Pericardium fibroblast (primary cell): ENCODE data around the gene TRAK2.

- RAMPAGE, long total RNA = no peak
Measured at GRCh38 chr2:199851431-199851844, 446 bp upstream of the FTCDNL1 start.

GRCh38 chr2:199971741-199972737 lies 16.7 kb downstream of the MAIP1 start:
- RAMPAGE, long total RNA = no peak

DNA sequence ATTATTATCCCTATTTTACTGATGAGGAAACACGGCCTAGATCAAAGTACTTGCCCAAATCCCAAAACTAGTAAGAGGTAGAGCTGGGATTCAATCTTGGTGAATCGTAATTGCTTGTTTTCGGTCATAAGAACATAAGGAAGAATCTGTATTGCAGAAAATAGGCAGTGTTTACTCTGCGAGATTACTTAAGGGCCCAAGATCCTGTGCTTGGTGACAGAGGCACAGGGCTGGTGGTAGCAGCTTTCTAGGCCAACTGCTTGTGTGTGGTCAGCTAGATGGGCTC lies 70.6 kb downstream of the SPATS2L start:
- RAMPAGE, long total RNA = no peak

DNA sequence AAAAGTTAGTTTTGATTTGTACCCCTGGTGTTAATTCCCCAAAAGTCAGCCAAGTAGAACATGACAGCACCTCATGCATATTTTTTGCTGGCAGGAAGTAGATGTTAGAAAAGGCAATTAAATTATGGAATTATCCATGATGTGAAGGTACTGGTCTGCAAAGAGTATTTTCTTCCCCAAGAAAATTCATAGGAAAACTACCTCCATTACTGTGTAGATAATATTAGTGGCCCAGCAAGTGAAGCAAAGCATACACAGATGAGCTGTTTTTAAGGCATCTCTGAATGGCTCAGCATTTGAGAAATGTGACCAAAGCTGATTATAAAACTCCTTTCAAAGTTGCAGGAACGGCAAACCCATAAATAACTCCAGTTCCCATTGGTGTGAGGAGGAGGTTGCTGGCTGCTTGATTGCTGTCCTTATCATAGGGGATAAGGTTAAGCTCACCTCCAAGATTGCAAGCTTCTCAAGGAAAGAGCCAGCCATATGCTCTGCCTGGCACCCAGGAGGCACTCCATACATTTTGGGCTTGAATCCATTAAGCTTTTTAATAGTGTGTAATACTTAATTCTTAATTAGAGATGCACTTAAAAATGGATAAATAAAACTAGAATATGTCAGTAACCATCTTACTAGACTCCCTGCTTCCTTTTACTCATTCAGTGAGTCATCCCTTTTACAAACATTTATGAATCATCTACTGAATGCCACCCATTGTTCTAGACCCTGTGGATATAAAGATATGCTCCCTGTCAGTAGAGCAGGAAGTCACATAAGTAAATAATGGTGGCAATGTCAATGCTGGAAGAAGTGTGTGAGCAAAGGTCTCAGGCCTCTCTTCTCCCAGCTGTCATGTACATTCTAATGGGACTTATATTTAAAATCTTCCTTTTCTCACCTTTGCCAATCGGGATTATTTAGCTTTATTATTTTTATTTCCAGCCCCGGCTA lies 99.2 kb downstream of the SPATS2L start:
- RAMPAGE, long total RNA = no peak

DNA sequence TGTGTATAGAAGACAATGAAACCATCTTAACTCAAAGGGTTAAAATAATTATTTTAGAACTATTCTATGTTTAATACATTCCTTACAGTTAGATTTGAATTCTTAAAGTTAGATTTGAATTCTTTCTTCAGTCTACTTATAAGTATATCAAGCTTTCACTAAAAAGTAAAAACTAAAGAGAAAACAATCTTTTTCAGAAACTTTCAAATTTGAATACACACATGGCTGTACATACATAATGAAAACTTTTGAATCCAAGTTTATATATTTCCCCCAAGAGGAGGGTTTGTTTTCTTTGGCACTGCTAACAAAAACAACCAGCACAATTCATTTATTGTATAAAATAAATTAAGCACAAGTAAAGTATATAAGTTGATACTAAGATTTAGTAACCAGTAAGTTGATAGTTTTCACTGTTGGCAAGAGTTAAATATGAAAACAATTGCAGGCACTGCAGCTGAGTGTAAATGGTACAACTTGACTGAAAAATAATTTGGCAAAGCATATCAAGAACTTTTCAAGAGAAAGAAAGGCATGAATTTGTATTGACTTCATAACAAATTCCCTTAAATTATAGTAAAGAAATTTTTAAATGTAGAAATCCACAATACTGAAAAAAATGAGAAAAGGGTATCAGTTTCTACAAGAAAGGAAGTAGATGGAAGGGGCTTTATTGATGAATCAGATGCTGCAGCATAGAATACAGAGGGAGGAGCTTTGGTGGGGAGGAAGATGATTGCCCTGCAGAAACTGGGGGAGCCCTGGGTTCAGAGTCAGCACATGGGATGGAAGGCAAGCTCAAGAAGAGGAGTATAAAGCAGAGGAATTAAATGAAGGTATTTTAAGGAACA lies 78.1 kb downstream of the KCTD18 start:
- RAMPAGE, long total RNA = no peak

- RAMPAGE, long total RNA = no peak
Measured at GRCh38 chr2:200587045-200587523, 1.3 kb downstream of the AOX1 start.

DNA sequence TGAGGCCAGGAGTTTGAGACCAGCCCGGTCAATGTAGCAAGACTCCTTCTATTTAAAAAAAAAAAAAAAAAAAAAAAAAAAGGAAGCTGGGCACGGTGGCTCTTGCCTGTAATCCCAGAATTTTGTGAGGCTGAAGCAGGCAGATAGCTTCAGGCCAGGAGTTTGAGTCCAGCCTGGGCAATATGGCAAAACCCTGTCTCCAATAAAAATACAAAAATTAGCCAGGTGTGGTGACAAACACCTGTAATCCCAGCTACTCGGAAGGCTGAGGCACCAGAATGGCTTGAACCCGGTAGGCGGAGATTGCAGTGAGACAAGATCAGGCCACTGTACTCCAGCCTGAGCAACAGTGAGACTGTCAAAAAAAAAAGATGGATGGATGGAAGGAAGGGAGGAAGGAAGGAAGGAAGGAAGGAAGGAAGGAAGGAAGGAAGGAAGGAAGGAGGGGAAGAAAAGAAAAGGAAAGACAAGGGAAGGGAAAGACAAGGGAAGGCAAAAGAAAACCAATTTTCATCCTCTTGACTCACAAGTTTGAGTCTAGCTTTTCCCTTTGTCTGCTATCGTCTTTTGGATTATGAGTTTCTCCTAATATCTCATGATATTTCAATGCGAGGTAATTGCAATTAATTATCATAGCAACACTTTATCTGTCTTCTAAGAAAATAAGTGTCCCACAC lies 44.5 kb downstream of the AOX1 start:
- RAMPAGE, long total RNA = no peak

GRCh38 chr2:200655669-200656053 lies 69.8 kb downstream of the AOX1 start:
- RAMPAGE, long total RNA = no peak

GRCh38 chr2:200712975-200713888 lies 98.5 kb upstream of the BZW1 start:
- RAMPAGE, long total RNA = no peak

DNA sequence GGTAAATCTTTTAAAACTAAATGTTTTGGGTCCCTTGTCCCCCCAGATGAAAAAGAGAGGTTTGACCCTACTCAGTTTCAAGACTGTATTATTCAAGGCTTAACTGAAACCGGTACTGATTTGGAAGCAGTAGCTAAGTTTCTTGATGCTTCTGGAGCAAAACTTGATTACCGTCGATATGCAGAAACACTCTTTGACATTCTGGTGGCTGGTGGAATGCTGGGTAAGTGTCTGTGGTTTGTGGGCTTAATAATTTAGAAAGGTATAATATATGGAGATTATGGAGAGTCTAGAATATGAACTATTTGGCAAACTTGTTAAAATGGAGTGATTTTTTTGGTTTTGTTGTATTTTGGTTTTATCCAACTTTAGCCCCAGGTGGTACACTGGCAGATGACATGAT lies 3.6 kb downstream of the BZW1 start:
- RAMPAGE, long total RNA = no peak

DNA sequence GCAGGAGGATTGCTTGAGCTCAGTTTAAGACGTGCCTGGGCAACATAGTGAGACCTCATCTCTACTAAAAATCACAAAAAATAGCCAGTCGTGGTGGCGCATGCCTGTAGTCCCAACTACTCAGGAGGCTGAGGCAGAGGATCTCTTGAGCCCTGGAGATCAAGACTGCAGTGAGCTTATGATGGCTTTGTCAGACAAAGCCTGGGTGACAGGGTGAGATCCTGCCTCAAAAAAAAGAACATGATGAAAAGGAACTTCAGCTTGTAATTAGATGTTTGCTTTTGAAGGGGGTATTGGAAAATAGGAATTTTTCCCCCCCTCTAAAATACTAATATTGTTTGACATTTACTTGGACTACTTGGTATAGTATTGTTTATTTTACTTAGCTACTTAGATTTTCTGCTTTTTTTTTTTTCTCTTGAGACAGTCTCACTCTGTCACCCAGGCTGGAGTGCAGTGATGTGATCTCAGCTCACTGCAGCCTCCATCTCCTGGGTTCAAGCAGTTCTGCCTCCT lies 7.5 kb downstream of the BZW1 start:
- RAMPAGE, long total RNA = no peak

DNA sequence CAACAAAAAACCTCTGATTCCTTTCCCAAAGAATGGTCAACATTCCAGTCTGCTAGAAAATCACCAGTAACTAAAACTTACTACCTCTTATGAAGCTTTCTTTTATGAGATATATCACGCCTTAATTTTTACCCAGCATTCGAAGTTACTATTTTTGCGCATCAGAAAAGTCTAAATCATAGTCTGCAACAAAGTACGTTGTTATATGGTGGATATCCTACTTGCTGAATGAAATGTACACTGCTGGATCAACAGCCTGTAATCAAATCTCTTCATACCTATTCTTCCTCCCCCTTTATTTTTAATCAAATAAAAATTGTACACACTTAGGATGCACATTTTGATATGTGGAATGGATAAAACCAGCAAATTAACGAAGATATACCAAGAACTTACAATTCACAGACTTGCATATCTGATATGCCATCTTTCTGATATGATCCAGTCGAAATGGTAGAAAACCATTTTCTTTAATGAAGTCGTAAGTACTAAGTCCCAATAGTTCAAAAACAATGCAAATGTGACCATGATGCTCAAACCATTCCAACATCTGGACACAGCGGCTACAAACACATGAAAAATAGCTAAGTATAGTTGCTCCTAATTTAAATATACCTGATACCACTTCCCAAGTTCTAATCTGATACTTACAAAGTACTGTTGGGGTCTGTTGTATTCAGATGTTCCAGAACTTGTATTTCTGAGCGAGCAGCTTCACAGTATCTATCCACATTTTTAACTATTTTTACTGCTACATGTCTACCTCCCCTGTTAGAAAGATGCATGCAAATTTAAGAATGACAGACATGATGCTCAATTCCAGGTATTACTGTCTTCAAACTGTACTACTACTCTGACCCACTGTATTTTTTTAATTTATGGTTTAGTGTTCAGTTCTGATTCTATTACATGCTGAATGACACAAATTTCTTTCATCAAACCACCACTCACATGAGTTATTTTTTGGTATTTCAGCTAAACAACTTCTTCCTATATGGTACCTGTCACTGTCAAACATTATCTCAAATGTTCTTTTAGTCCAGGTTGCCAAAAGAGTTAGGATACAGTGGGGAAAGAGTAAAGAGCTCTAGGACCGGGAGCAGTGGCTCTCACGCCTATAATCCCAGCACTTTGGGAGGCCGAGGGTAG lies 6.8 kb downstream of the CLK1 start:
- RAMPAGE, long total RNA = no peak

- RAMPAGE, long total RNA = no peak
Measured at GRCh38 chr2:201117973-201118145, 1.9 kb downstream of the CFLAR start.

GRCh38 chr2:201127487-201128056 lies 11.6 kb downstream of the CFLAR start:
- RAMPAGE, long total RNA = no peak

- RAMPAGE, long total RNA = no peak
Measured at GRCh38 chr2:201128934-201129976, 13.3 kb downstream of the CFLAR start.

- RAMPAGE, long total RNA = no peak
Measured at GRCh38 chr2:201183842-201184342, 951 bp downstream of the CASP10 start.

DNA sequence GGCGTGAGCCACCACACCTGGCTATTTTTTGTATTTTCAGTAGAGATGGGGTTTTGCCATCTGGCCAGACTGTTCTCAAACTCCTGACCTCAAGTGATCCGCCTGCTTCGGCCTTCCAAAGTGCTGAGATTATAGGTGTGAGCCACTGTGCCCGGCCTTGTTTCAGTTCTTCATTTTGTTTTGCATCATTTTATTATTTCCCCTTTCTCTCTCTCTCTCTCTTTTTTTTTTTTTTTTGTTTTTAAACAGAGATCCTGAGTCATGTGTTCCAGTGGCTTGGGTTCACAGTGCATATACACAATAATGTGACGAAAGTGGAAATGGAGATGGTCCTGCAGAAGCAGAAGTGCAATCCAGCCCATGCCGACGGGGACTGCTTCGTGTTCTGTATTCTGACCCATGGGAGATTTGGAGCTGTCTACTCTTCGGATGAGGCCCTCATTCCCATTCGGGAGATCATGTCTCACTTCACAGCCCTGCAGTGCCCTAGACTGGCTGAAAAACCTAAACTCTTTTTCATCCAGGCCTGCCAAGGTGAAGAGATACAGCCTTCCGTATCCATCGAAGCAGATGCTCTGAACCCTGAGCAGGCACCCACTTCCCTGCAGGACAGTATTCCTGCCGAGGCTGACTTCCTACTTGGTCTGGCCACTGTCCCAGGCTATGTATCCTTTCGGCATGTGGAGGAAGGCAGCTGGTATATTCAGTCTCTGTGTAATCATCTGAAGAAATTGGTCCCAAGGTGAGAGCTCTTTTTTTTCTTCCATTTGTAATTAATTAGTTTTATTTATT lies 26.1 kb downstream of the CASP10 start:
- RAMPAGE, long total RNA = no peak

DNA sequence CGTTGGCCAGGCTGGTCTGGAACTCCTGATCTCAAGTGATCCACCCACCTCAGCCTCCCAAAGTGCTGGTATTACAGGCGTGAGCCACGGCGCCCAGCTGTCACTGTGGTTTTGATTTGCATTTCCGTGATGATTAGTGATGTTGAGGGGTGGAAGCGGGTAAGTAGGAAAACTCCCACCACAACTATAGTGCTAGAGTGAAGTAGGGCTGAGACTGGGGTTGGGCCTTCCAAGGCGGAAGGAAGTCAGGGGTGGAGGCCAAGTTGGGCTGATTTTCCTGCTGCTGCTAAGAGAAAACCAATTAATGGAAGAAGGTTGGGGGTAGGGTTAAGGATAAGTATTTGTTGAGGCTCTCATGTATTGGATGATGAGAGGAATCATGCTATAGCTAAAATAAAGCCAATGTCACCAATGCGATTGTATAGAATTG lies 29.2 kb downstream of the CASP10 start:
- RAMPAGE, long total RNA = no peak

DNA sequence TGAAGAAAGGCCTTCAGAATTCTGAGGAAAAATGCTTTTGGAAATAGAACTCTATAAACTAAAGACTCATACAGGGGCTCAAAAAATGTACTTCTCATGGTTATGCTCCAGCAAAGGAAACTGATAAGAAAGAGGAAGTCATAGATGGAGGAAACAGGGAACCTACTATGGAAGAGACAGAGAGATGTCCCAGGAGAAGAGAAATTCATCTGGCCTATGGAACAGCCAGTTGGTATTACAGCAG lies 20.1 kb downstream of the CASP8 start:
- RAMPAGE, long total RNA = no peak

DNA sequence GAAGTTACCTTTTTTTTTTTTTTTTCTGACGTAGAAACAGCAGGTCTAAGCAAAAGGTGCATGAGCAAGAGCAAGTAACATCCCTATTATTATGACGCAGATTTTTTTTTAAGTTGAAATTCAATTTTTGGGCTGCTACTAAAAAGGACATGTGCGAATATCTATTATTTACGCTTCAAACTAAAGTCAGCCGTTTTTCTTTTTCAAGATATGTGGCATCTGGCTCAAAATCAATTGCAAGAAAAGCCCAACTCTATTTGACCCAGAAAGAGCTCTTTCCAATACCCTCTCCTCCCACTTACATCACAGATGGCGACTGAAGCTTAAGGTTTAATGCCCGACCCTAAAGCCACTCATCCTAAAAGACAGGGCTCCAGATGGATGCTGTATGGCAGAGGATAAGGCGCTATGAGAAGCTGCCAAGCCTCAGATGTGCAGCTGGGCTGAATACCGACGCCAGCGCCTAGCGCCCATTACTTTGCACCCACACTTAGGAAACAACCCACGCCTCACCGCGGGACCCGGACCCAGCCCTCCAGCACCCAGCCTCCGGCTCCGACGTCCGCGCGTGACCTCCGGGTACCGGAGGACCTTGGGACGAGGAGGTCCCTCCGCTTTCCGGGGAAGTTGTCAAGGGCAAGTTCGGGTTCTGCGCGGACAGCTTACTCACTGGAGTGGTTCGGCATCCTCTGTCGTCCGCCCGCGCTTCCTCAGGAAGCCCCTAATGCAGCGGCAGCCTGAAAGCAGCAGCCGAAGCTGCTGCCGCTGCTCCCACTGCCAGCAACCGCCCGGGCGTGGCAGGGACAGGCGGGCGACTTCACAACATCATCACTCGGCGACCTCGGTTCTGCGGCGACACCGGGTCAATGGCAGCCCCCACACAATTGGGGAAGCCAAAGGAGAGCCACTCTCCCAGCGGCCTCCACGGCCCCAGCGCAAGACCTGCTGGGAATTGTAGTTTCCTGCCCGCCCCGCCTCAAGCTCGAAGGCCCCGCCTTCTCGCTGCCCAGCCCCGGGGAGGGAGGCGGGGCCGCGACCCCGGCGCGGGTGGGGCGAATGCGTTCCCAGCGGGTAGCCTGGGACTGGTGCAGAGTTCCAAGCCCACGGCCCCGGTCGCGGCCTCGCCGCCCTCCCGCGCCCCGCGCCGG lies at the start of gene TRAK2:
Gene TRAK2 (minus strand): TSS at position 779 of the 1,148 bp plus-strand sequence.
- RAMPAGE, long total RNA = start-site peak on the minus strand centred at position 837 of the sequence, 131 bp wide, 498 and 274 reads in 2 replicates